LHCN-M2 (cell line): ENCODE measurements around the genes PDLIM7 and ZNF354B.

DNA sequence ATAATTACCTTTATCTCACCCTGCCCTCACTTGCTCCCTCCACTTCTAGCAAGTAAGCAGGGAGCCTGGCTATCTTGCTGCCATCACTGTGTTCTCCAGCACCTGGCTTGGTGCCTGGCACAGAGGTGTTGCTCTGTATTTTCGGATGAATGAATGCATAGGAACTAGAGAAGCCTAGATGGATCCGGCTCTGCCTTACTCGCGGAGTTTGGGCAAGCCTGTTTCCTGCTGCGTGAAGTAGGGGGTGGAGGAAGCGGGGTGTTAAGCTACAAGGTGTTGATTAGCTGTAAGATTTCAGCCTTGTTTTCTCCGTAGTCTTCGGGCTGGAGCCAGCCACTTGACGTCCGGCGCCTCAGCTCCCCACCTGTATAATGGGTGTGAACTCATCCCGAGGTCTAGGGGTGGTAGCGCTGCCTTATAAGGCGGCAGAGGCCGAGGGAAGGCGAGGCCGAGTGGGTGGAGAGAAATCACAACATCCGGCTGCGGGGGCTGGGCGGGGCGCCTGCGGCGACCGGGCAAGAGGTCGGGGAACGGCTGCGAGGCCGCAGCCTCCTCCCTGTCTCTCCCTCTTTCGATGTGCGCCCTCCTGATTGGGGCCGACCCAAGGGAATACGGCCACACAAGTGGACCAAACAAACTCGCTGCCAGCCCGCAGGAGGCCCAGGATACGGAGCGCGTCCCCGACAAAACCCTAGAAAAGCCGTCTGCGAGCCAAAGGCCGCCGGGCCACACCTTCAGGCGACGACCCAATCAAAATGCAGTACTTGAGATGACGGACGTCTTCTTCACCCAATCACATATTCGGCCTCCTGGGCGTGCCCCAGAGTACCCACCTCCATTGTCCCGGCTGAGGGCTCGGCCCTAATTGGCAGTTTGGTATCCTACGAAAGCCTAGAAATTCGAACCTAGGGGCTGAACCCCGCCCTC, 668 bp upstream of the GRK6 start:
- RAMPAGE, long total RNA: no peak

- RAMPAGE, long total RNA: no peak
These were observed 7.0 kb downstream of the GRK6 start for GRCh38 chr5:177433077-177434186.

- RAMPAGE, long total RNA: no peak
These were observed 1.9 kb downstream of the PDLIM7 start for GRCh38 chr5:177495322-177496005.

DNA sequence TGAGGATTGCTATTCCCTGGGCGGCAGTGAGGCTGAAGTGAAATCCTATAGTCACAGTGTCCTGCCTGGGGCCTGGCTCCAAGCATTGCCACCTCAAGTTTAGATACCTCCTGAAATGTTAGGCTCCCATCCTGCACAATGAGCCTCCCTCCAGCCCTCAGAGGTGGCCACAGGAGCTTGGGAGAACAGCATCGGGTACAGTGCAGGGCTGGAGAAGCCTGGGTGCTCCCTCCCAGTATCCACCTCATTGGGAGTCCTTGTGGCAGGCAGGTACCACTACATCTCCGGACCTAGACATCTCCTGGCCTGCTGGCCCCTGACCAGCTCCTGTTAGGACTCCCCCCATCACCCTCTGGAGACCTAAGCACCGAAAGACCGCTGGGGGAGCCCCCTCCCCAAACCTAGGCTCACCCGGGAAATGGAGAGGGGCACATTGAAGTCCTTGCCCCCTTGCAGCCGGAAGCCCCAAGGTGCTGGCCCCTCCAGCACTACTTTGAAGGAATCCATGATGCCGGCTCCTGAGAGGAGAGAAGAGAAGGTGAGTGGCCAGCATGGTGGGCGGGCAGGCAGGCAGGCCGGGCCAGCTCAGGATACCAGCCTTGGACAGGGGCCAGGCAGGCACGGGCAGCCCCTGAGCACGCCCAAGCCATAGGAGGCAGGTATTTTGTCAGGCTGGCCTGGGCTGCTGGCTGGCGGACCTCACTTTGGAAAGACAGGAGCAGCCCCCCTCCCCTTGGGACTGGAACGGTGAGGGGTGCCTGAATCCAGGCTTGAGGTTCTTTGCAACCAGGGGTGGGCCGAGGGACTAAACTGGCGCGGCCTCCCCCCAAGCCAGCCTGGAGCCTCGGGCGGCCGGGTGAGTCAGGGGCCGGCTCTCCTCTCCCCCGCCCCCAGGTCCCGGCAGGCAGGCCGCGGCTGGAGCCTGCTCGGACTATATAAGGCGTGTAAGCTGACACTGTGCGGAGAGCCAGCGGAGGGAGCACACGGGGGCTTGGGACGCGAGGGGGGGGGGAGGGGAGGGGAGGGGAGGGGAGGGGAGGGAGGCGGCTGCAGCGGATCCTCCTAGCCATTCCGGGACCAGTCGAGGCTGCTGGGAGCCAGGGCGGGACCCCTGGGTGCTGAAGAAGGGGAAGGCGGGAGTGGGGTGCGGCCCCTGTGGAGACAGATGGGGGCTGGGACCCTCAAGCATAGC, 1.0 kb downstream of the PDLIM7 start:
- RAMPAGE, long total RNA: no peak

DNA sequence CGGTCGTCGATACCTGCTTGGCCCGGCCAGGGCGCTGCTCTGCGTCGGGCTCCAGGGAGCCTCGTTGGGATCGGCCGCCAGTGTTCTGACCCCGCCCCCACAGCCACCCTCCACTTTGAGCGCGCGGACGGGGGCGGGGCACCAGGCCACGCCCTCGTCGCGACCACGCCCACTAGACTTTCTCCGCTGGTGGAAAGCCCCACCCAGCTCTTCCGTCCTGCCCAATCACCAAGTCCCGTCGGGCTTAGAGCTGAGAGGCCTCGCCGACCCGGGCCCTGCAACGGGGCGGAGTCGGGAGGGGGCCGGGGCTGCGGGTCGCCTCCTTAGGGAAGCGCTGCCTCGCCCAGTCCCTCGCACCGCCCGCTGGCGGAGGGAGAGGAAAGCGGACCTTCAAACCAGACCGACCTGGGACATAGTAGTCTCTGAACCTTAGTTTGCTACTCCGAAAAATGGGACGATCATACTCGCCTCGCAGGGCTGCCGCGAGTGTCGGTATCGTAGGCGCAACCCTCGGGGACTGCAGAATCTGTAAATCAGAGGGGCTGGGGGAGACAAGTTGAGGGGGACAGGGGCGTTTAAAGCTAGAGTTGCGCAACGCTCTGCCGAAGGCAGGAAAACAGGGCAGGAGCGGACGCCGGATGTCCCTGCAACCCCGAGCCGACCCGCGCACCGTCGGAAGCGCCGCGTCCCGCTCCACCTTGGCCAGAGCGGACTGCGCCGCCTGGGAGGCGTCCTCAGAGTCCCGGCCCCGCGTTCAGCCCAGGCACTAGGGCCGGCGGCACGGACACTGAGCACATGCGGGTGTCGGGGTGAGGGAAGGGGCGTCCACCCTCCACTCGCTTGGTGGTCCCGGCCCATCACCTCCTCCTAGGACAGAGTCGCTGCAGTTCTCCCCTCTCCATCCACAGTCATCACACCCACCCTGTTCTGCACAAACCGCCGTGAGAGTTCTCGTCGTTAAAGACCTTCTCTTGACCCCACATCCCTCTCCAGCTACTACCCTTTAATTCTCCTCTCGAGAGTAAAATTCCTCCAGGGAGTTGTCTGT, at the start of gene PDLIM7:
TSS of gene PDLIM7 (minus strand) at position 90 of the 1,048 bp plus-strand sequence.
- RAMPAGE, long total RNA: no peak

- RAMPAGE, long total RNA: no peak
These were observed 10.4 kb upstream of the NHP2 start for GRCh38 chr5:178163937-178164667.

DNA sequence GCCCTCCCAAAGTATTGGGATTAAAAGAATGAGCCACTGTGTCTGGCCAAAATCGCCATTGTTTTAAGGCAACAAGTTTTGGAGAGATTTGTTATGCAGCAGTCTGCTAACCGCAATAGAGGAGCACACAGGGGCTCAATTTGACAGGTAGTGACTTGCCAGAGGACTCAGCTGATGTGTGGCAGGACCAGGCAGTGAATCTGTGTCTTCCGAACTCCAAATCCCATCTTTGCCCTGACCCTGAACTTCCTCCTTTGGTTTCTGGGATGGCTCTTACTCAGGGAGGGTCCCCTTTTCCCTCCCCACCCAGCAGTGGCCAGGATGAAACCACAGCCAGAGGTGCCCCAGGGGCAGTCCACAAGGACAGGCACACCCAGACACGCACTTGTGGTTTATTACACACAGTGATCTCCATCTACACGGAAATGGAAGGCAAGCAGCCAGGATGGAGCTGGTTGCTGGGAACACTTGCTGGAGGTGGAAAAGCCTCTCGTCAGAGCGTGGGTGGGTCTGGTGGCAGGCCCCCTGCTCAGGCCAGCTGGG, 4.7 kb upstream of the PHYKPL start:
- RAMPAGE, long total RNA: no peak

DNA sequence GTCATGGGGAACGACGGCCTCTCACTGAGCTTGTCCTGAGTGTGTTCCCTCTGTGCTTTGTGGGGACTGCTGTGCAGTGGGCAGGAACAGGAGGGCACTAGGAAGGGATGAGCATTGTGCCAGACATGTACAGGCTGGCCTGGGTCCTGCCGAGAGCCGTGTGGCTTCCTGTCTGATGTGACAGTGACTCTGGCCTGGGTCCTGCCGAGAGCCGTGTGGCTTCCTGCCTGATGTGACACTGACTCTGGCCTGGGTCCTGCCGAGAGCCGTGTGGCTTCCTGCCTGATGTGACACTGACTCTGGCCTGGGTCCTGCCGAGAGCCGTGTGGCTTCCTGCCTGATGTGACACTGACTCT, 6.7 kb upstream of the PHYKPL start:
- RAMPAGE, long total RNA: no peak

DNA sequence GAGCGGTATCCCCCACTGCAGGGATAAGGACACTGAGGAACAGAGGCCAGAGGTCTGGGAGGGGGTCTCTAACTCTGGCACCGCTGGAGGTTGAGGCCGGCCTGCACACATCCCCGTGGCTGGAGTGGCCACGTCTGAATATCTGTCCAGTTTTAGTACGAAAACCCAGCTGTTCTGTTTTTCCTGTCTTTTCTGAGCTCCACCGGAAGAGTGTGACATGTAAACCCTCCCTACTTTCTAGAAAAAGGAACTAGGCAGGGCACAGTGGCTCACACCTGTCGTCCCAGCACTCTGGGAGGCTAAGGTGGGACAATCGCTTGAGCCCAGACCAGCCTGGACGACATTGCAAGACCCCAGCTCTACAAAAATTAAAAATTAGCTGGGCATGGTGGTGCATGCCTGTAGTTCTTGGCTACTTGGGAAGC, 8.1 kb upstream of the PHYKPL start:
- RAMPAGE, long total RNA: no peak

- RAMPAGE, long total RNA: no peak
These were observed 99.0 kb upstream of the PHYKPL start for GRCh38 chr5:178331349-178332311.

- RAMPAGE, long total RNA: no peak
These were observed 155.5 kb downstream of the COL23A1 start for GRCh38 chr5:178434706-178435119.

- RAMPAGE, long total RNA: no peak
These were observed 40.9 kb upstream of the CLK4 start for GRCh38 chr5:178667805-178668146.

DNA sequence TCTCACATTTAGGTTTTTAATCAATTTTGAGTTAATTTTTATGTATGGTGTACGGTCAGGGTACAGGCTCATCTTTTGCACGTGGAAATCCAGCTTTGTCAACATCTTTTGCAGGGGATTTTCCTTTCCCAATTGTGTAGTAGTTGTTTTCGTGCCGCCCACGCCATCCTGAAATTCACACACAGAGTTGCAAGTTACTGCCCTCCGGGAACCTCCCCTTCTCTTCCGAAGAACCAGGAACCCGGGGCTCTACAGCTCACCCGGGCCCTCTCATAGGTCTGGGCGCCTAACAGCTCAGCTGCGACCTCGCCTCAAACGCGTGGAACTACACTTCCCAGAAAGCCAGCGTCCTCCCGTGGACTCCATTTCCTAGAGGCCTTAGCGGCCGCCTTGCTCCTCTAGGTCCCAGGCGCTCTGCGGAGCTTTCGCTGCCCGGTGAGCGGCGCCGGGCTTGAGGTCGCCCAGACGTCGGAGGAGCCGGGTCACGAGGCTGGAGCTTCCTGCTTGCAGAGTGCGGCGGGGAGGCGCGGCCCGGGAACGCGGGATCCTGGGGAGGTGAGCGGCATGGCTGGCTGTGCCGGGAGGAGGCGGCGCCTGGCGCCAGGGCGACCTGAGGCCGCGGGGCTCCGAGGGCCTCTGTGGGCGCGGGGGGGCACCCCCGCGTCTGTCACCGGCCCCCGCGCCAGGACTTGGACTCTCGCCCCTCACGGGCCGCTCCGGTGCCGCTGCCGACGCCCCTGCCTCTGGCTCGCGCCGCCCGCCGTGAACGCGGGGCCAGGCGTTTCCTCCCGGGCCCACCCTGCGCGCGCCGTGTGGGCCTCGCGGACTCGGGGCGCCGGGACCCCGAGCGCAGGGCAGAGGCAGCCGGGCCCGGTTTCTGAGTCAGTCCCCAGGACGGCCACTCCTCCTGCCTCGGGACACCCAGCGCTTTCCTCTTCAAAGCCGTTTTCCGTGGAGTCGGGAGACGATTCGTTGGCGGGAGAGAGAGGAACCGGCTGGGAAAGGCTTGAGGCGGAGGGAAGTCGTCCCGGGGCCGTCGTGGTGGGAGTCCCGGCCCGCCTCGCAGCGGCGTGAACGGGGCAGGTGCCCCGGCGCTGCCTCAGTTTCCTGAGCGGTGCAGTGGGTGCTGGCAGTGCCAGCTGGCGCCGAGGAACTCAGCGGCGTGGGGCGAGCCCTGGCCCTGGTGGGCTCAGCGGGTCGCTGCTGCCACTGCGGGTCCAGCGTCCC, at the start of gene ZNF354B:
TSS of gene ZNF354B (plus strand) at position 381 of the 1,227 bp plus-strand sequence.
- RAMPAGE, long total RNA: start-site peak on the plus strand centred at position 418 of the sequence, 74 bp wide, 13 reads

DNA sequence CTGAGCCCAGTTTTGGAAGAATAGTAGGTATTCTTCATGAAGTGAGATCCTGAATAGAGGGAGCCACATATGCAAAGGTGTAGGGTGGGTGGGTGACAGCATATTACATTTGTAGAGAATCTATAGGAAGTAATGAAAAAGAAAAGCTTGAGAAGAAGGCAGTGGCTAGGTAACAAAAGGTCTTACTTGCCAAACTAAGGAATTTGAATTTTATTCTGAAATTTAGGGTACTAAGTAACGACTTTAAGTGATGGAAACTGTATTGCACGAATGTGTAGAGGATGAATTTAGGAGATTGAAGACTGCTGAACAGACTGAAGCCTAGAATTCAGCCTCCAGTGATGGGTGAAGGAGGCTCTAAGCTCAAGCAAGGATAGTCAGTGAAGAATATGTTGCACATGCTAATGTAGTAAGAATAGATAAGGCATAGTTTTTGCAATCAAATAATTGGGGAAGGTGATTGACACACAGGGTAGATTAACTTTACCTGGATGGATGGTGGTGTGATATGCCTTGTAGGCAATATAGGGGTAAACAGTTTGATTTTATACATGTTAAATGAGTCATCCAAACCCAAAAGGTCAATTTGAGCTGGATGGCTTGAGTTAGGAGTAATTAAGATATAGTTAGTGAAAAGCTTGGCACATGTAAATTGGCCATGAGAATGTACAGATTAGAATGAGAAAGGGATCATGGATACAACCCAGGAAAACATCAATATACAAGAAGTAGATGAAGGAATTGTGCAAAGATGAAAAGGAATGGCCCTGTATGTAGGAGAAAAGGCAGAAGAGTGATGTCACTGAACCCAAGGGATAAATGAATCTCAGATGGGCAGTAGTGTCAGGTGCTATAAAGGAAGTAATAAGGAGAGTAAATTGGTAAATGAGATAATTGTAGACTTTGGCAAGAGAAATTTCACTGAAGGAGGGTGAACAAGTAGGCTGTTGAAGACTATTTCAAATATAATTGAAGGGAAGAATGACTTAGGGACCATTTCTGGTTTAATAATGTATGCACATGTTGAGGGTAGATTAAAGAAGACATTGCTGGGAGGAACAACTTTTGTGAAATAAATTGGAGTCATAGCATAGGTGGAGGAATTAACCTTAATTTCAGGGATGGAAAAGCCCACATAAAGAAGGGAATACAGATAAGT, 9.6 kb upstream of the ZFP2 start:
- RAMPAGE, long total RNA: no peak

DNA sequence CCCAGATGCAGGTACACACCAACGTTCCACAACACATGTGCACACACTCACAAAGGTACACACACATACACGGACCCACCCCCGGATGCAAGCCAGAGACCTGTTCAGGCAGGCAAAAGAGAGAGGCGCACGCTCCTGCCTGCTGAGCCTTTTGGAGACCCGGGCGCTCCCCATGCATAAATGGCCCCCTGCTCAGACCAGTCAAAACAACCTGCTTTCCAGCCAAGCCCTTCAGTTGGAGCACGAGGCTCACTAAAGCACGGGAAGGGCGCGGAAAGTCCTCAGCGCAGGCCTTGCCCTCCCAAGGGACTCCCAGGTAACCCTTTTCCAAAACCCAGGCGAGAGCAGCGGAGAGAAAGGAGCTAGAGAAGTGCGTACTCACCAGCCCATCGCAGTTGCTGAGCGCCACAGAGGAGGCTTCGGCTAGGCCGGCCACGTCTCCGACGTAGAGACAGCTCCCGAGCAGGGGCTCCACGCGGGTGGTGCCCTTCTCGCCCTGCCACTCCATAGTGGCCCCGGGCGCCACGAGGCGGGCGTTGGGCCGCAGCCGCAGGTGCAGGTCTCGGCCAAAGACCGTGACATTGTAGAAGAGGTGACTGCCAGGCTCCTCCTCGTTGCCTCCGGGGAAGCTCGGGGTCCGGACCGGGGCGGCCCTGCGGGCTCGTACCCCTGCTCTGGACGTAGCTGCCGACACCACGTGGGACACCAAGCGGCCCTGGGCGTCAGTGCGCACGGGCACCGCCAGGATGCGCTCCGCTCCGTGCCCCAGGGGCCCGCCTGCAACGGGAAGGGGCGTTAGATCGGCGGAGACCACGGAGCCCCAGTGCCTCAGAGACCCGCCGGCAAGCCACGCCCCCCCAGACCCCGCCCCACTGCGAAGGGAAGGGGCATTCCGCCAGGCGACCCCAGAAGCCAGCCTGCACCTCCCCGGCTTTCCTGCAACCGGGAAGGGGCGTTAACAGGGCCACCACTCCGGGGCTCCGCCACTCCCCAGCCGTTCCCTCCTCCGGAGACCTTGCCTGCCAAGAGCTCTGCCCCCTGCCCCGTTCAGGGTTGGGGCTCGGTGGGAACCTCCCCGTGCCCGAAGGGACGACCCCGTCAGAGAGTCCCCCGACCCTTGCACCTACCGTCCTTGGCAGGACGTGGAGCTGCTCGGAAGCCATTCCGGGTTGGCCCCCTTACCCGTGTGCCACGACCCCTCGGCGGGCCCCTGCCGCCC, 1.5 kb downstream of the ADAMTS2 start:
- RAMPAGE, long total RNA: no peak

- RAMPAGE, long total RNA: no peak
These were observed 5.8 kb downstream of the HNRNPH1 start for GRCh38 chr5:179617299-179618512.

- RAMPAGE, long total RNA: no peak
These were observed 2.0 kb downstream of the HNRNPH1 start for GRCh38 chr5:179621157-179622143.

- RAMPAGE, long total RNA: no peak
These were observed 8.1 kb upstream of the MAML1 start for GRCh38 chr5:179724450-179725041.

GRCh38 chr5:179813043-179813629, 6.5 kb upstream of the MGAT4B start:
- RAMPAGE, long total RNA: no peak

DNA sequence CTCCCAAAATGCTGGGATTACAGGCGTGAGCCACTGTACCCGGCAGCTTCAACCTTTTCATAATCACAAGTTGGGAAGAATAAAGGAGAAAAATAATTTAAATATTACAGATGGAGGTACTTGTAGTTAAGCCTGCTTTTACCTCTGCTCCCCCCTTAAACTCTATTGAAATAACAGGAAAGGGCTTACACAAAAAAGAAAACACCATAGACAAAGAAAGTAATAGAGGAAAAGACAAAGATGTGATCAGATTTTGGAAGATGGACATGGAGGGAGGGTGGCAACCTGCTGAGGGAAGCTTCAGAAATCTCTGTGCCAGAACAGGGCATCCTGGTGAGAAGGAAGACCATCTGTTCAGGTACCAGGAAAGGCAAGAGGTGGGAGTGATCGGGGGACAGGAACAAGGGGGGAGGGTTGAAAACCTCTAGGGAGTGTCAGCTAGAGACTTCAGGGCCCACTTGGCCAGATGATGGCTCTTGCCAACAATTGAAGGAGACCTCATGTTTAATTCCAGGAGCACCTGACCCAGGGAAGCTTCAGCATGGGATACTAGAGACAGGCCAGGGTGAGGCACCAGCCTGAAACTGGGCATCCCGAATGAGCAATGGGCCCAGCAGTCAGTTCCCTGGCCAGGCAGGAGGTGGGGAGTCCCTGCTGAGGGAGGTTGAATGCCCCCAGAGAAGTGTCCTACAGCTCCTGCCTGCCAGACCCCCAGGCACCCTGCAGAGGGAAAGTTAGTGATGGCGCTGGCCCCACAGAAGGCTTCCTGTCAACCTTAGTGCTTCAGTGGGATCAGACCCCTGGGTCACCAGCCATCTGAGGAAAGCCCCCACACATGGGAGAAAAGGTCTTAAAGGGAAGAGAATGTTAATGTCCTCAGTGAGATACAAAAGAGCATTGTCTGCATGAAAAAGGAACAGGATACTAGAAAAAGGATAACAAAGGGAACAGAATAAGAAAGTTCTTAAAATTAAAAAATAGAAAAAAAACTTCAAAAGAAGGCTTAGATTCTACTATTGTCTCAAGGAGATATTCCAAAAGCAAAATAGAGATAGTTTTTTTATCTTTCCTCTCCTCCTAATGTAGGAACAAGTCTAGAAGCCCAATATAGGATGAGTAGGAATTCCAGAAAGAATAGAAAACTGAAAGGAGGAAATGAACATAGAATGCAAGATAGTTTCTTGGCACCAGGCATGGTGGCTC, 8.3 kb downstream of the SQSTM1 start:
- RAMPAGE, long total RNA: no peak